Ovary (tissue), 7 donors: ENCODE data around the genes HRH2 and THOC3.

DNA sequence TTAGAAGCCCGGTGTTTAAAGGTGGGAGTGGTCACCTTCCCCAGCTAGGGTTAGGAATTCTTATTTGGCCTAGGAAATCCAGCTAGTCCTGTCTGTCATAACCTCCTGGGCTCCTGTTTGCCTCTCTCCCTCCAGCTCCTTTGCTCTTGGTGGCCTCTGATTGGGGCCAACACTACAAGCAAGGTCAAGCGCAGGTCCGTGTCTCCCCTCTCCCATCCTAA is 53.3 kb upstream of the RPL26L1 start:
- PRO-cap, 7 experiments, result no peak in any of the 7 experiments
- RAMPAGE, long total RNA, 2 experiments, result no peak in any of the 2 experiments

- PRO-cap, 7 experiments, result no peak in any of the 7 experiments
- RAMPAGE, long total RNA, 2 experiments, result no peak in any of the 2 experiments
Observed at GRCh38 chr5:172918306-172918743, 40.9 kb upstream of the RPL26L1 start.

GRCh38 chr5:173011474-173012168 is 28.1 kb downstream of the ATP6V0E1 start:
- PRO-cap, 7 experiments, result no peak in any of the 7 experiments
- RAMPAGE, long total RNA, 2 experiments, result no peak in any of the 2 experiments

DNA sequence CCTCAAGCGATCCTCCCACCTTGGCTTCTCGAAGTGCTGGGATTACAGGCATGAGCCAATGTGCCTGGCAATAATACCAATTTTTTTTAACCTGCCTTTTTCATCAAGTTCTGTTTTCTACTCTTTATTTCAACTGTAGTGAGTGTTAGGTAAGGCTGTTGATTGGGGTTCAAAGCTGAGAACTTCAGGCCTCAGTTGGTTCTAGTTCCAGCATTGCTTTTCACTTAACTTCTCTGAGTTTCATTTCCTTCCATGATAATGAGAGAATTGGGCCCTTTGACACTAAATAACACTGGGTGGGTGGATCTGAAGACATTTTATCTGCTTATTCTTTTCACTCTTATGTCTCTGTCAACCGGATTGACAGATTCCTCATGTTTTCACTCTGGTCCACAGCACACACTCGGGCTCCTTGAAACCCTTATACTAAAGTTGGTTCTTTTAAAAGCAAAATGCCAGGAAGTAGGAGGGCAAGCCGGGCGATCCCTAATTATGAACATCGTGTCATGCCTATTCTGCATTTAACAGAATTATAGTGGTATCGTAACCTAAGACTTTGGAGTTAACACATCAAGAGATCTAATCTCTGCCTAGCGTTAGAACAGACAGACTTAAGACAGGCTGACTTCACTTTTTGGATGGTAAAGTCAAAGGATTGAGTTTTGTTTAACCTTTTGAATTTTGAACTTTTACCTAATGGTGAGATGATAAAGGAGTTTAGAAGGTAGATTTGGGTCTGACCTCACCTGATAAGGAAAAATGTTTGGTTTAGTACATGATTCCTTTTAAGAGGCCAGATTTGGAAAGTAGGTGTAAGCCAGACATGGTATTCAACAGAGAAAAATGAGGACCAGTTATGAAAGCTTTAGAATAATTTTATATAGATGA is 28.2 kb upstream of the CREBRF start:
- PRO-cap, 7 experiments, result no peak in any of the 7 experiments
- RAMPAGE, long total RNA, 2 experiments, result no peak in any of the 2 experiments

- PRO-cap, 7 experiments, result no peak in any of the 7 experiments
- RAMPAGE, long total RNA, 2 experiments, result no peak in any of the 2 experiments
Observed at GRCh38 chr5:173265244-173265862, 30.3 kb upstream of the NKX2-5 start.

- PRO-cap, 7 experiments, result no peak in any of the 7 experiments
- RAMPAGE, long total RNA, 2 experiments, result no peak in any of the 2 experiments
Observed at GRCh38 chr5:173277988-173278581, 43.1 kb upstream of the NKX2-5 start.

GRCh38 chr5:173281882-173282208 is 46.4 kb downstream of the STC2 start:
- PRO-cap, 7 experiments, result no peak in any of the 7 experiments
- RAMPAGE, long total RNA, 2 experiments, result no peak in any of the 2 experiments

GRCh38 chr5:173454765-173455698 is 126.8 kb upstream of the STC2 start:
- PRO-cap, 7 experiments, result no peak in any of the 7 experiments
- RAMPAGE, long total RNA, 2 experiments, result no peak in any of the 2 experiments

- PRO-cap, 7 experiments, result no peak in any of the 7 experiments
- RAMPAGE, long total RNA, 2 experiments, result no peak in any of the 2 experiments
Observed at GRCh38 chr5:173554853-173555882, 61.3 kb downstream of the BOD1 start.

GRCh38 chr5:173795394-173796065 is 92.6 kb upstream of the CPEB4 start:
- PRO-cap, 7 experiments, result no peak in any of the 7 experiments
- RAMPAGE, long total RNA, 2 experiments, result no peak in any of the 2 experiments

GRCh38 chr5:173802587-173803095 is 85.5 kb upstream of the CPEB4 start:
- PRO-cap, 7 experiments, result no peak in any of the 7 experiments
- RAMPAGE, long total RNA, 2 experiments, result no peak in any of the 2 experiments

DNA sequence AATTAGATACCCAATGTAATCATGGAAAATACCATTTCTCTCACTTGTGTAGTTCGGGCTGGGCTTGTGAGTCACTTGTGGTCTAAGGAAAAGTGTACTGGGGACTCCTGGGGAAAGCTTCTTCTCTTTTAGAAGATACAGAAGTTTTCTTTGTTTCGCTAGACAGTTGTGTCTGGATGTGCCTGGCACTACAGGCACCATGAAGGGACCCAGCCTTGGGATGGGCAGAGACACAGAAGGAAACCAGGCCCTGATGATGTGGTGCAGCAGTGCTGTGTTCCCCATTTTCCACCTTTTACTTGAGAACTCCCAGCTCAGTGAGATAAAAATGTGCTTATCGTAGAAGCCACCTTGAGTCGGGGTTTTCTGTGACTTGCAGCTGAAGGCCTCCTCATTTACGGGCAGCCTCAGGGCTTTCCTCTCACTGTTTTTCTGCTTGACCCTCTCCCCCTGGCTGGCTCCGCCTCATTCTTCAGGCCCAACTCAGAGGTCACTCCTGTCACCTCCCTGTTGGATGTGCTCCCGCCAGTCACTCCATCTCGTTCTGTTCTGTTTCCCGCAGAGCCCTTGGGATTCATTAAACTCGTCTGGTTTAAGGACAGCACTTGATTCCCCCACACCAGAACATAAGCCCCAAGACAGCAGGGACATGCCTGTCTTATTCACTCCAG is 32.6 kb upstream of the CPEB4 start:
- PRO-cap, 7 experiments, result no peak in any of the 7 experiments
- RAMPAGE, long total RNA, 2 experiments, result no peak in any of the 2 experiments

DNA sequence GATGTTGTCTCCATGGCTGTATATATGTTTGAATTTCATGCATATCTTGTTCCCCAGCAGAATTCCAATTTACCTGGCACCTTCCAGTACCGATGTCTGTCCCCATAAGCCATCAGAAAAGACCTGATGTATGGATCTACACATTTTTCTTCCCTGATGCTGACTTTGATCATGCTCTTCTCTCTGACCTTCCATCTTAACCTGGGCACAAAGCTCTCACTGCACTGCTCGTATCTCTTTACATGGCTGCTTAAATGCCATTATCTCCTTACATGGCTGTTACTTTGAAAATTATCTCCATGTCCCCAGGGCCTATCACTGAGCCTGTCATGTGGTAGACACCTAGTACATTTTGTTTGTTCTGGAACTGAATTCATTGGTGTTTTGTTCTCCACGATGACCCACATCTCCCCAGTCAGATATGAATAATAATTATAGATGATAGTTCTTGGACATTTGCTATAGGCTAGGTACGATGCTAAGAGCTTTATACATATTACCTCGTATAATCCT is 10.0 kb upstream of the CPEB4 start:
- PRO-cap, 7 experiments, result no peak in any of the 7 experiments
- RAMPAGE, long total RNA, 2 experiments, result no peak in any of the 2 experiments

DNA sequence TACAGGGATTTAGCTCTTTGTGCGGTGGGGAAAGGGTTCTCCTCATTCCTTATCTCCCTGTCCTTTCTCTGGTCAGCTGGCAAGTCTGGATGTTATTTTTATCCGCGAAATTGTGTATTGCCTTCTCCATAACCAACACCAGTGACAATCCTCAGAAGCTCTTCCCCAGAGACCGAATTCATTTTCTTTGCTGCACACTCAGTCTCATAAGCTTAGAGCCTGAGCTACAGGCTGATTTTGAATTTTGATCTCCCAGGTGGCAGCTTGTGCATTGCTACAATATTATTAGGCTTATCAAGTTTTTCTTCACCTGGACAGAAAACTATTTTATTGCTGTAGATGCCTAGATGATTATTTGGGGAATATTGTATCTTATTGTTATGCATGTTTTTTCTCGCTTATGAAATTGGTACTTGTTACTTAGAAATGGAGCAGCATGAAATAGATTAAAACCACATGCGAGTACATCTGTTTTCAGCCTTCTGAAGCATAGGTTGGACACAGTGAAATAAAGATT is 27.3 kb downstream of the CPEB4 start:
- PRO-cap, 7 experiments, result no peak in any of the 7 experiments
- RAMPAGE, long total RNA, 2 experiments, result no peak in any of the 2 experiments

- PRO-cap, 7 experiments, result no peak in any of the 7 experiments
- RAMPAGE, long total RNA, 2 experiments, result no peak in any of the 2 experiments
Observed at GRCh38 chr5:174167074-174167278, 121.5 kb downstream of the NSG2 start.

DNA sequence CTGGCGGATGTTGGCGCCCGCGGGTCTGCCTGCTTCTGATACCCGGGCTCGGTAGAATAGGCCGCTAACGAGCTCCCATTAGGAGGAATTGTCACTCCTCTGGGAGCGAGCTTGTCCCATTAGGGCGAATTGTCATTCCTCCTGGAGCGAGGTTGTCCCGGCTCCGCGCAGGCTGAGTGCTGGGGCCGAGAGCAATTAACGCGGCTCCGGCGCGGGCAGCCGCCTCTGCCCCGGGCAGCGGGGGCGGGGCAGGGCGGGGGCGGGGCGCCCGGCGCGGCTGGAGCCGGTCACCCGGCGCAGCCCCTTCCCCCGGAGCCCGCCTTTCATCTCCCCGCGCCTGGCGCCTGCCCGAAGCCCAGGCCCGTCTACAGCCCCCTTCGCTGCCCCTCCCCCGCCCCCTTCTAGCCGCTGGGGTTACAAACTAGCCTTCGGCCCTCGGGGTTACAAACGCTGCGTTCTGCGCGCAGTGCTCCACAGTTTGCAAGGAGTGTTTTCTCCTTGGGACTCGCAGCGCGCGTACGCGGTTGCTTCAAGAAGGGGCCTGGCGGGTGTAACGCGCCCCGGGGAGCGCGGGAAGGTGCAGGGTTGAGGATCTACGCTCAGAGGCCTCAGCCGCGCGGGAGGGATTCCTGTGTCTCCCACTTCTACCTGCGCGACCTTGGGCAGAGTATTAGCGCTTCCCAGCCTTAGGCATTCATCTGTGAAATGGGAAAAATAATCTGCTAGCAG is 3.4 kb upstream of the MSX2 start:
- PRO-cap, 7 experiments, result no peak in any of the 7 experiments
- RAMPAGE, long total RNA, 2 experiments, result no peak in any of the 2 experiments

- PRO-cap, 7 experiments, result no peak in any of the 7 experiments
- RAMPAGE, long total RNA, 2 experiments, result no peak in any of the 2 experiments
Observed at GRCh38 chr5:175014861-175015363, 290.5 kb downstream of the MSX2 start.

- PRO-cap, 7 experiments, result no peak in any of the 7 experiments
- RAMPAGE, long total RNA, 2 experiments, result no peak in any of the 2 experiments
Observed at GRCh38 chr5:175443311-175443786, 633 bp downstream of the DRD1 start.

GRCh38 chr5:175657585-175658228 is at the start of gene HRH2:
TSS of gene HRH2 (plus strand) at chr5:175658071.
- PRO-cap, 7 experiments, result peak in 4 of 7 experiments; most common plus-strand start chr5:175658020 (in 4); most common minus-strand start chr5:175657951 (in 1)
- RAMPAGE, long total RNA, 2 experiments, result no peak in any of the 2 experiments

DNA sequence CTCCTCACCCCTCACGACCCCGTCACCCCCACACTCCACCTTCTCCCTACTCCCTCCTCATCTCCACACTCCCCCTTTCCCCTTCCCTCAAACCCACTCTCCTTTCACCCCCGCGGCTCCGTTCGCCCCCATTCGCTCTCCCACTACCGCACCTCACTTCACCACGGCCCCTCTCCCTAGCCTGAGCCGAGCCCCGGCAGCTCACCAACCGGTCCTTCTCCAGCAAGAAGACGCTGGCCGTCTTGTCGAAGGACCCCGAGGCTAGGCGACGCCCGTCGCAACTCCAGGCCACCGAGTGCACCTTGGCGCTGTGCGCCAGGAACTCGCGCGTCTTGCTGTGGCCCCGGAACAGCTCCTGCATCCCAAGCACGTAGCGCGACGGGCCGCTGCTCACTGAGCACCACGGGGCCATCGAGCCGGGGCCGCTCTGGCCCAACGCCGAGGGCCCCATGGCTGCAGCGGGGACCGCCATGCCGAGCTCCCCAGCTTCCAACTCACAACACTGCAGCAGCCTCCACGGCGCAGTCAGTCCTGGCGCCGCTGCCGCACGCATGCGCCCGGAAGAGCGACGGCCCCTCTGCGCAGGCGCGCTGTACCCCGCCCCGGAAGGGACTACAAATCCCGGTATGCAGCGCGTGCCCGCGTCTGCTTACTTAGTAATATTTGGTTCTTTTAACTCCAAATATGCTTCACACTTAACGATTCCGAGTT is at the start of gene THOC3:
Gene THOC3, minus strand, starts transcription at position 579 of the 711 bp plus-strand sequence.
- PRO-cap, 7 experiments, result peak in 6 of 7 experiments; most common minus-strand start position 567 of the sequence (in 5)
- RAMPAGE, long total RNA, 2 experiments, result start-site peak on the minus strand in 2 of 2 experiments, centred at positions 500 to 522 of the sequence, 271 to 478 reads per replicate